ENCODE results near the gene CALM1.

- RAMPAGE, long total RNA = no peak
- RRBS, 2 experiments = no CpG with 5 or more reads among the region's 6 CpGs
CAGE:
- cytosol, long polyA minus RNA = no peak
- cytosol, long polyA plus RNA = no peak
- long polyA plus RNA = no peak
- nucleolus, long total RNA = no peak
- nucleus, long polyA plus RNA = no peak
- nucleus, long total RNA = no peak
Measured at GRCh38 chr14:77732444-77732750, 24.5 kb downstream of the SLIRP start.

DNA sequence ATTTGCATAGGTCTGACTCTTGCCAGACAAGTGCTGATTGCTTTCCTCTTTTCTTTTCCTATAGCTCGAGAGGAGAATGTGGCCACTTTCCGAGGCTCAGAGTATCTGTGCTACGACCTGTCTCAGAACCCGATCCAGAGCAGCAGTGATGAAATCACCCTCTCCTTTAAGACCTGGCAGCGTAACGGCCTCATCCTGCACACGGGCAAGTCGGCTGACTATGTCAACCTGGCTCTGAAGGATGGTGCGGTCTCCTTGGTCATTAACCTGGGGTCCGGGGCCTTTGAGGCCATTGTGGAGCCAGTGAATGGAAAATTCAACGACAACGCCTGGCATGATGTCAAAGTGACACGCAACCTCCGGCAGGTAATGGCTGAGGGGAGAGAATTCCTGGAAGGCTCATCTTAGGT lies 474.9 kb downstream of the NRXN3 start:
- RAMPAGE, long total RNA = no peak
- RRBS, 2 experiments = 71 to 92% methylated on average over 4 of the region's 14 CpGs
CAGE:
- cytosol, long polyA minus RNA = no peak
- cytosol, long polyA plus RNA = no peak
- long polyA plus RNA = no peak
- nucleolus, long total RNA = no peak
- nucleus, long polyA plus RNA = no peak
- nucleus, long total RNA = no peak

DNA sequence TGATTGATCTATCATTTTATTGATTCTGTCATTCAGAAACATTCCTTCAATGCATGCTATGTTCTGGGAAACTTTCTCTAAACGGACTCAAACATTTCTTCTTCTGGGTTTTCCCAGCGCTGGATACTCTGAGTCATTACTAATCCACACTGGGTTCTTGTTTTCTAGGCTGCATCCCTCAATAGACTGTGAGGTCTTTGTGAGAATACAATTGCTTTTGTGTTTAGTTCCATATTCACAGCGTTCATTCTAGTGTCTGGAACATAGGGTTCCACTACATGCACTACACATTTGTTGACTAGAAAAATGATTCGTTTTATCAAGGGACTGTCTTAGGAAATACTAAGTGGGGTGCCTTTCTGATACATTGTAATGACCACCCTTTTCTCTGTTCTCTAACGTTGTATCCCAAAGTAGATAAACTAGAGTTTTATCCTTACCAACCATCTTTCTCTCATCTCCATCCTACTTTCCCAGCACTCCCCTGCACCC lies 878.7 kb downstream of the DIO2 start:
- RAMPAGE, long total RNA = no peak
- RRBS, 2 experiments = no CpG with 5 or more reads among the region's 5 CpGs
CAGE:
- cytosol, long polyA minus RNA = no peak
- cytosol, long polyA plus RNA = no peak
- long polyA plus RNA = no peak
- nucleolus, long total RNA = no peak
- nucleus, long polyA plus RNA = no peak
- nucleus, long total RNA = no peak

GRCh38 chr14:81114092-81114378 lies 106.7 kb downstream of the GTF2A1 start:
- RAMPAGE, long total RNA = no peak
- RRBS, 2 experiments = no CpG with 5 or more reads among the region's 12 CpGs
CAGE:
- cytosol, long polyA minus RNA = no peak
- cytosol, long polyA plus RNA = no peak
- long polyA plus RNA = no peak
- nucleolus, long total RNA = no peak
- nucleus, long polyA plus RNA = no peak
- nucleus, long total RNA = no peak

GRCh38 chr14:81219085-81219728 lies 1.6 kb downstream of the GTF2A1 start:
- RAMPAGE, long total RNA = no peak
- RRBS, 2 experiments = no CpG with 5 or more reads among the region's 28 CpGs
CAGE:
- cytosol, long polyA minus RNA = no peak
- cytosol, long polyA plus RNA = no peak
- long polyA plus RNA = no peak
- nucleolus, long total RNA = start-site peak on the plus strand at chr14:81219496-81219505, 16 reads
- nucleus, long polyA plus RNA = no peak
- nucleus, long total RNA = no peak

DNA sequence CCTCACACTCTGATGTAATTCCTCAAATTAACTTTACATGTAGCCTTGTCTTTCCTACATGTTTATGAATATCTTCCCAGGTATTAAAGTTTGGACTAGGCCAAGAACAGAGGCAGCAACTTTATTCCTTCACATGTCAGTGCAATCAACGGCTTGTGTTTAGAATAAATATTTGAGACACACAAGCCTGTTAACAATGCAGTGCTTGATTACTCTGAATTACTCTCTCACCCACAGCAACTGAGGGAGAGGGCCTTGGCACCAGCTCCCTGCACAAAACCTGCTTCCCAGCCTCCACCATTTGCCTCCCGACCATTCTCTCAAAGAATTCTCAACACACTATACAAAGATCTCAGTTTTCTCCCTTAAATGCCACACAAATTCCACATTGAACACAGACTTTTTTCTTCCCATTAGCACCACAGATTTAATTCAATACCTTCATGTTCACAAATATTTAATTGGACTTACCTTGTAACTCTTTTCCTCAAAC lies 77.0 kb downstream of the STON2 start:
- RAMPAGE, long total RNA = no peak
- RRBS, 2 experiments = no CpG with 5 or more reads among the region's 2 CpGs
CAGE:
- cytosol, long polyA minus RNA = no peak
- cytosol, long polyA plus RNA = no peak
- long polyA plus RNA = no peak
- nucleolus, long total RNA = no peak
- nucleus, long polyA plus RNA = no peak
- nucleus, long total RNA = no peak

GRCh38 chr14:81473958-81474460 lies 59.6 kb downstream of the SEL1L start:
- RAMPAGE, long total RNA = no peak
- RRBS, 2 experiments = no CpG with 5 or more reads among the region's 2 CpGs
CAGE:
- cytosol, long polyA minus RNA = no peak
- cytosol, long polyA plus RNA = no peak
- long polyA plus RNA = no peak
- nucleolus, long total RNA = no peak
- nucleus, long polyA plus RNA = no peak
- nucleus, long total RNA = no peak

DNA sequence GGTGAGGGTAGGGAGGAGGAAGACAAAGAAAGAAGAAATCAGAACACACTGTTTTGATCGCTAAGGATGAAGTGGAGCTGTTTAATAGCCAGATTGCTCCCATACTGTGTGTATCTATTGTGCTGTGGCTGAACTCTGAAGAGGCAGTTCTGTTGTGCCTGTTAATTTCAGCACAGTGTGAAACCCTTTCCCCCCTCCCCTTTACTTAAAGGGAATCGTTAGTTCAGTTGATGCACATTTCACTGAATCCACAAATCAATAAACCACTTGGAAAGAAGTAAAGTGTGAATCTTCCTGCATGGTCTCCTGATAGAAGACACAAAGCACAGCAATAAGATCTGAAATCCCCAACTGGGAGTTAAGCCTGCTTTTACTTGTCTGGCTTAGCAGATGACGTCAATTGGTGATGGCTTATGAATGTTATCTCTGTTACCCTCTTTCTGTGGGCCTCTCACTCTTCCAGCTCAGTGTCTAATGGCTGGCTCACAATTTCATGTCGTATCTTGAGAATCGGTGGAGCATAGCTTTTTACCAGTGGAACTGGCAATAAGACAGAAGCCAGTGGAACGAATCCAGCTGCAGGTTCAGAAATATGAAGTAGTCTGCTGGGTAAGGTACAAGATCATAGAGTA lies 413.4 kb upstream of the SEL1L start:
- RAMPAGE, long total RNA = no peak
- RRBS, 2 experiments = no CpG with 5 or more reads among the region's 6 CpGs
CAGE:
- cytosol, long polyA minus RNA = no peak
- cytosol, long polyA plus RNA = no peak
- long polyA plus RNA = no peak
- nucleolus, long total RNA = no peak
- nucleus, long polyA plus RNA = no peak
- nucleus, long total RNA = no peak

DNA sequence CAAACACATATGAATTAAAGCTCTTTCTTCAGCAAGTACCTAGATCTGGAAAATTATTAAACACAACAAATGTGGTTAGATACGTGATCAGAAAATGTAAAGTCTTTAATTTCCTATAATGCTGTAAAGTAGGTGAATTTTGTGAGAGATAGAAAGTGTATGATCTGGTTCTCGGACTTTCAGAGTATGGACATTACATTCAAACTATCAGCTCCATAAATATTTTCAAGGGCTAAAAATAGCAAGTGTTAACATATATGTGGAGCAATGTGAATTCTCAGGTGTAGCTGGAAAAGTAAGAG lies 1367.3 kb upstream of the SEL1L start:
- RAMPAGE, long total RNA = no peak
- RRBS, 2 experiments = no CpG with 5 or more reads among the region's 2 CpGs
CAGE:
- cytosol, long polyA minus RNA = no peak
- cytosol, long polyA plus RNA = no peak
- long polyA plus RNA = no peak
- nucleolus, long total RNA = no peak
- nucleus, long polyA plus RNA = no peak
- nucleus, long total RNA = no peak

GRCh38 chr14:85415224-85415743 lies 114.7 kb upstream of the FLRT2 start:
- RAMPAGE, long total RNA = no peak
- RRBS, 2 experiments = no CpG with 5 or more reads among the region's 10 CpGs
CAGE:
- cytosol, long polyA minus RNA = no peak
- cytosol, long polyA plus RNA = no peak
- long polyA plus RNA = no peak
- nucleolus, long total RNA = no peak
- nucleus, long polyA plus RNA = no peak
- nucleus, long total RNA = no peak

DNA sequence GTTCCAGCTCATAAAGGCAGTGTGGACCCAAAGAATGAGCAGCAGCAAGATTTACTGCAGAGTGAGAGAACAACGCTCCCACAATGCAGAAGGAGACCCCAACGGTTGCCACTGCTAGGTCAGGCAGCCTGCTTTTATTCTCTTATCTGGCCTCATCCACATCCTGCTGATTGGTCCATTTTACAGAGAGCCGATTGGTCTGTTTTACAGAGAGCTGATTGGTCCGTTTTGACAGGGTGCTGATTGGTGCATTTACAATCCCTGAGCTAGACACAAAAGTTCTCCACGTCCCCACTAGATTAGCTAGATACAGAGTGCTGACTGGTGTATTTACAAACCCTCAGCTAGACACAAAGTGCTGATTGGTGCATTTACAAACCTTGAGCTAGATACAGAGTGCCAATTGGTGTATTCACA lies 1088.1 kb downstream of the GALC start:
- RAMPAGE, long total RNA = no peak
- RRBS, 2 experiments = no CpG with 5 or more reads among the region's 5 CpGs
CAGE:
- cytosol, long polyA minus RNA = no peak
- cytosol, long polyA plus RNA = no peak
- long polyA plus RNA = no peak
- nucleolus, long total RNA = no peak
- nucleus, long polyA plus RNA = no peak
- nucleus, long total RNA = no peak

DNA sequence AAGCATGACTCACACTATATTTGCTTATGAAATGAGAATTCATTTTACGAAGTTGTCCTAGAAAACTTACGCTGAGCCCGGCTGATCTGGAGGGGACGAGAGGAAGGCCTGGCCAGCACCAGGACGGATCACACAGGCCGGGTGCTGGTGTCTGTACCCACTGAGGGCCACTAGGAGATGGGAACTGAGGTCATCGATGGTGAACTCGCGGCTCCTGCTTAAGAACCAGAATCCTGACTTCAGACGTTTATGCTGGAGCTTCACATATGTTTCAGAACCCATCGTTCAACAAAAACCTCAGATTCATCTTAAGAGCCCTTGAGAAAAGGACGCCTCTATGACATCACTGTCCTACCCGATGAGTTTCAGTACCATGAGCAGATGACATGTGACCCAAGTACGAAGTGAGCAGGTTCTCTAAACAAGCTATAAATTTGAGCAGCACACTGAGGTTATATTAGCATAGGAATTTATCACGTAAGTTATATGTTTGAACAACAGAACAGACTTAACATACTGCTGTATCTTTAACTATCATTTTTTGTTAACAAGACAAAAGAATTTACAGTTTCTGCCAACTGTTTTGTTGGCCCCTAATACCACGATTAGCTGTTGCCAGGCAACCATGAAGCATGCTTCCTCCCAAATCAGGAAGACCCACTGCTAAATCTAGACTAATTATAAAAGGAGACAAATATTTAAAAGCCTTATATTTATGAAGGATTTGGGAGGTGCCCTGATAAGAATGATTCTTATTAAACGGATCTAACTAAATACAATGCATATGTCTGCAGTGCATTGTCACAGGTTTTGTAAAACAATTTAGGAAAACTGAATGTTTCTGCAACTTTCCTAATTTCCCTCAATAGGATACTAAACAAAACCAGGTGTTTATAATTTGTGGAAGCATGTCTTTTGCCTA lies 111.8 kb downstream of the FOXN3 start:
- RAMPAGE, long total RNA = no peak
- RRBS, 2 experiments = 1 to 29% methylated on average over 4 of the region's 17 CpGs
CAGE:
- cytosol, long polyA minus RNA = no peak
- cytosol, long polyA plus RNA = no peak
- long polyA plus RNA = no peak
- nucleolus, long total RNA = no peak
- nucleus, long polyA plus RNA = no peak
- nucleus, long total RNA = no peak

GRCh38 chr14:89341198-89341908 lies 75.7 kb downstream of the FOXN3 start:
- RAMPAGE, long total RNA = no peak
- RRBS, 2 experiments = no CpG with 5 or more reads among the region's 10 CpGs
CAGE:
- cytosol, long polyA minus RNA = no peak
- cytosol, long polyA plus RNA = no peak
- long polyA plus RNA = no peak
- nucleolus, long total RNA = no peak
- nucleus, long polyA plus RNA = no peak
- nucleus, long total RNA = no peak

- RAMPAGE, long total RNA = no peak
- RRBS, 2 experiments = no CpG with 5 or more reads among the region's 9 CpGs
CAGE:
- cytosol, long polyA minus RNA = no peak
- cytosol, long polyA plus RNA = no peak
- long polyA plus RNA = no peak
- nucleolus, long total RNA = no peak
- nucleus, long polyA plus RNA = no peak
- nucleus, long total RNA = no peak
Measured at GRCh38 chr14:89402855-89403376, 14.1 kb downstream of the FOXN3 start.

GRCh38 chr14:89615390-89615828 lies 198.4 kb upstream of the FOXN3 start:
- RAMPAGE, long total RNA = no peak
- RRBS, 2 experiments = no CpG with 5 or more reads among the region's 3 CpGs
CAGE:
- cytosol, long polyA minus RNA = no peak
- cytosol, long polyA plus RNA = no peak
- long polyA plus RNA = no peak
- nucleolus, long total RNA = no peak
- nucleus, long polyA plus RNA = no peak
- nucleus, long total RNA = no peak

DNA sequence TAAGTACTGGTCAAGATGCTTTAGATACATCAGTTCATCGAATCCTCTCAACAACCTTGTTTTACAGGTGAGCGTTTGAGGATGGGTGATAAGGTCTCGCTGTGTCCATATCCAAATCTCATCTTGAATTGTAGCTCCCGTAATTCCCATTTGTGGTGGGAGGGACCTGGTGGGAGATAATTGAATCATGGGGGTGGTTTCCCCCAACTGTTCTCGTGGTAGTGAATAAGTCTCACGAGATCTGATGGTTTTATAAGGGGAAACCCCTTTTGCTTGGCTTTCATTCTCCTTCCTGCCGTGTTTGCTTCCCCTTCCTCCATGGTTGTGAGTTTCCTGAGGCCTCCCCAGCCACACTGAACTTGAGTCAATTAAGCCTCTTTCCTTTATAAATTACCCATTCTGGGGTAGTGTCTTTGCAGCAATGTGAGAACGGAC lies 234.6 kb downstream of the EFCAB11 start:
- RAMPAGE, long total RNA = no peak
- RRBS, 2 experiments = no CpG with 5 or more reads among the region's 8 CpGs
CAGE:
- cytosol, long polyA minus RNA = no peak
- cytosol, long polyA plus RNA = no peak
- long polyA plus RNA = no peak
- nucleolus, long total RNA = no peak
- nucleus, long polyA plus RNA = no peak
- nucleus, long total RNA = no peak

DNA sequence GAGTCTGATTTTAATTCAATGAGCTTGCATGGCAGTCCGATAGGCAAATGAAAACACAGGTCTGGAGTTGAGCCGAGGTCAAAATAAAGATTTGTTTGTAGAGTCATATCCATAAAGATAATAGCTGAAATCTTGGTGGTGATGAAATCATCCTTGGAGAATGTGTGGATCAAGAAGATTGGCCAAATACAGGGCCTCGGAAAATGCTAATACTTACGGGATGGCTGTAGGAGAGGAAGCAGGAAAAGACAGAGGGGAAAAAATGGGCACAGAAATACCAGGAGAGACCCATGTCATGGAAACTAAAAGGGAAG lies 162.0 kb downstream of the EFCAB11 start:
- RAMPAGE, long total RNA = no peak
- RRBS, 2 experiments = no CpG with 5 or more reads among the region's 4 CpGs
CAGE:
- cytosol, long polyA minus RNA = no peak
- cytosol, long polyA plus RNA = no peak
- long polyA plus RNA = no peak
- nucleolus, long total RNA = no peak
- nucleus, long polyA plus RNA = no peak
- nucleus, long total RNA = no peak

- RAMPAGE, long total RNA = no peak
- RRBS, 2 experiments = no CpG with 5 or more reads among the region's 8 CpGs
CAGE:
- cytosol, long polyA minus RNA = no peak
- cytosol, long polyA plus RNA = no peak
- long polyA plus RNA = no peak
- nucleolus, long total RNA = no peak
- nucleus, long polyA plus RNA = no peak
- nucleus, long total RNA = no peak
Measured at GRCh38 chr14:89957803-89958257, 2.1 kb downstream of the TDP1 start.

DNA sequence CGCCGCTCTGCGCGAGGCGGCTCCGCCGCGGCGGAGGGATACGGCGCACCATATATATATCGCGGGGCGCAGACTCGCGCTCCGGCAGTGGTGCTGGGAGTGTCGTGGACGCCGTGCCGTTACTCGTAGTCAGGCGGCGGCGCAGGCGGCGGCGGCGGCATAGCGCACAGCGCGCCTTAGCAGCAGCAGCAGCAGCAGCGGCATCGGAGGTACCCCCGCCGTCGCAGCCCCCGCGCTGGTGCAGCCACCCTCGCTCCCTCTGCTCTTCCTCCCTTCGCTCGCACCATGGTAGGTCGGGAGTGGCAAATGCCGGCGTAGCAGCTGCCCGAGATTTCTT lies at the start of gene CALM1:
TSS of gene CALM1 (plus strand) at position 84 of the 337 bp plus-strand sequence.
- RAMPAGE, long total RNA = start-site peak on the plus strand centred at position 105 of the sequence, 50 bp wide, 2,976 and 2,760 reads in 2 replicates
- RRBS, 2 experiments = under 1% methylated on average over 11 of the region's 46 CpGs
CAGE:
- cytosol, long polyA minus RNA = start-site peak on the plus strand centred at position 91 of the sequence, 5 bp wide, 30 reads
- cytosol, long polyA plus RNA = start-site peak on the plus strand centred at position 102 of the sequence, 42 bp wide, 2,149 and 2,300 reads in 2 replicates
- long polyA plus RNA = start-site peak on the plus strand centred at position 125 of the sequence, 88 bp wide, 14 and 1,513 reads in 2 replicates
- nucleolus, long total RNA = no peak
- nucleus, long polyA plus RNA = no peak
- nucleus, long total RNA = no peak

DNA sequence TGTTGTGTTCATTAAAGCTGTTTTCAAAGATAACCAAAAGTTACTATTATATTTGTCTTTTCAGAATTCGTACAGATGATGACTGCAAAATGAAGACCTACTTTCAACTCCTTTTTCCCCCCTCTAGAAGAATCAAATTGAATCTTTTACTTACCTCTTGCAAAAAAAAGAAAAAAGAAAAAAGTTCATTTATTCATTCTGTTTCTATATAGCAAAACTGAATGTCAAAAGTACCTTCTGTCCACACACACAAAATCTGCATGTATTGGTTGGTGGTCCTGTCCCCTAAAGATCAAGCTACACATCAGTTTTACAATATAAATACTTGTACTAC lies 7.8 kb downstream of the CALM1 start:
- RAMPAGE, long total RNA = no peak
- RRBS, 2 experiments = no CpG with 5 or more reads among the region's 1 CpG
CAGE:
- cytosol, long polyA minus RNA = no peak
- cytosol, long polyA plus RNA = no peak
- long polyA plus RNA = no peak
- nucleolus, long total RNA = no peak
- nucleus, long polyA plus RNA = no peak
- nucleus, long total RNA = no peak

All from GM12878 (cell line).